Foreskin fibroblast (primary cell): ENCODE measurements around a stretch of chr12.

- RRBS = no CpG with 5 or more reads among the region's 5 CpGs
These were observed 113.4 kb upstream of the NCOR2 start for GRCh38 chr12:124680859-124681080.

- RRBS = 76% methylated on average over 3 of the region's 16 CpGs
These were observed 89.7 kb downstream of the SCARB1 start for GRCh38 chr12:124773845-124774552.

- RRBS = 100% methylated on average over 2 of the region's 16 CpGs
These were observed 44.2 kb downstream of the SCARB1 start for GRCh38 chr12:124819273-124820024.

DNA sequence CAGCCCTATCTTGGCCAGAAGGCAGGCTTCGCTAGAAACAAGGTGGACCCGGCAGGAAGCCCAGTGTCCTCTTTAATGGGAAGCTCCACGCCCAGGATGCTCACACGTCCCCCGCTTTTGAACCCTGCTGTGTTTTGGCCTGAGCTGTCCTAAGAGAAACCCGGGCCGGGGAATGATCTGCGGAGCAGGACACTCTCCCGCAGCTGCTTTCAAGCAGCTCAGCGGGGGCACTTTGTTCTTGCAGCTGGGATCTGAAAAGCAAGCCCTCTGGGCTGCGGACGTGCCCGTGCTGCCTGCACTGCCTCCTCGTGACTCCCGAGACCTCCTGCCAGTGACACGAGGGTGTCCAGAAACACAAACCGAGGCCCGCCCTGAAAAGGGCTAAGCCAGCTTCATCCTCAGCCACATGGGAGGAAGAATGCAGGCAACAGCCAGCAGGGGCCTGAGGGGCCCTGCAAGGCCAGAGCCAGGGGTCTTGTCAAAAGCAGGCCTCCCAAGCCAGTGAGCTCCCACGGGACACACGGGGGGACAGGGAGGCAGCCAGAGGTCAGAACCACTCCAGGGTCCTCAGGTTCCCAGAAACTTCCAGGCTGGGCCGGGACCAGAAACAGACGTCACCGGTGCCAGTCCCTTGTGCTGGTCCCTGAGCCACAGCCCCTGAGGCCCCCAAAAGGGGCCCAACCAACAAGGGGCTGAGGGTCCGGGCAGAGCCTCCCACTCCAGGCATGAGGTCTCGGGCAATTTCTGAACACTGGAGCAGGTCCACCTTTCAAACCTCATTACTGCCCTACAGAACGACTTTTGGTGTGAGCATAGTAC is 29.7 kb downstream of the SCARB1 start:
- RRBS = 37% methylated on average over 4 of the region's 26 CpGs

DNA sequence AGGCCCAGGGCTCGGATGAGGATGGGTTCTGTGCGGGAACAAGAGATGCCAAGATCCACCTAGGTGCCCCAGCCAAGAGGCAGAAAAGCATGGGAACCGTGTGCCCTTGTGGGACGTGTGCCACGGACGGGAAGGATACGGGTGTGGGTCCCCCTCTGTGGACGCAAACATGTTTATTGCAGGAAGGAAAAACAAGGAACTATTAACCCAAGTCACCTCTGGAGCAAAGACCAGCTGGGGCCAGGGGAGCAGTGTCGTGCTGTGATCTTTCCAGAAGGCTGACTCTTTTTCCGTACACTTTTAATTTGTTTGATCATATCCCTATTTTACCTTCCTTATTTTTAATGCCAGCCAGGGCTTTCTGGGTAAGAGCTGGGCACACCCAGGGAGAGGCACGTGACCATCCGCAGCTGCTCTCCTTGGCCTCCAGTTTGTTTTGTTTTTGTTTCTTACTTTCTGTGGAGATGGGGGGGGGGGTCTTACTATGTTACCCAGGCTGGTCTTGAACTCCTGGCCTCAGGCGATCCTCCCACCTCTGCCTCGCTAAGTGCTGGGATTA is 20.8 kb downstream of the SCARB1 start:
- RRBS = no CpG with 5 or more reads among the region's 14 CpGs

DNA sequence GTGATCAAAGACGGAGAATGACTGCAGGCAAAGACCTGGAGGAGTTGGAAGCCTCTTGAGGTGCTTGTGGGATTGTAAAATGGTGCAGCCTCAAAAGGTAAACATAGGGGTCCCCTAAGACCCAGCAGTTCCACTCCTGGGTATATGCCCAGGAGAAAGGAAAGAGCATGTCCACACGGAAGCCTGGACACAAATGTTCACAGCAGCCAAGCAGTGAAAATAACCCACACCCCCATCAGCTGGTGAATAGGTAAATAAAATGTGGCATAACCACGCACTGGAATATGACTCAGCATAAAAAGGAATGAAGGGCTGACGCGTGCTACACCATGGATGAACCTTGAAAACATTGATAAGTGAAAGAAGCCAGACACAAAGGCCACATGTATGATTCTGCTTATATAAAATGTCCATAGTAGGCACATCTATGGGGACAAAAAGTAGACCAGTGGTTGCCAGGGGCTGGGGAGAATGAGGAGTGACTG is 3.7 kb upstream of the SCARB1 start:
- RRBS = no CpG with 5 or more reads among the region's 5 CpGs

GRCh38 chr12:124912472-124912908 is 2.0 kb downstream of the UBC start:
- RRBS = no CpG with 5 or more reads among the region's 10 CpGs

DNA sequence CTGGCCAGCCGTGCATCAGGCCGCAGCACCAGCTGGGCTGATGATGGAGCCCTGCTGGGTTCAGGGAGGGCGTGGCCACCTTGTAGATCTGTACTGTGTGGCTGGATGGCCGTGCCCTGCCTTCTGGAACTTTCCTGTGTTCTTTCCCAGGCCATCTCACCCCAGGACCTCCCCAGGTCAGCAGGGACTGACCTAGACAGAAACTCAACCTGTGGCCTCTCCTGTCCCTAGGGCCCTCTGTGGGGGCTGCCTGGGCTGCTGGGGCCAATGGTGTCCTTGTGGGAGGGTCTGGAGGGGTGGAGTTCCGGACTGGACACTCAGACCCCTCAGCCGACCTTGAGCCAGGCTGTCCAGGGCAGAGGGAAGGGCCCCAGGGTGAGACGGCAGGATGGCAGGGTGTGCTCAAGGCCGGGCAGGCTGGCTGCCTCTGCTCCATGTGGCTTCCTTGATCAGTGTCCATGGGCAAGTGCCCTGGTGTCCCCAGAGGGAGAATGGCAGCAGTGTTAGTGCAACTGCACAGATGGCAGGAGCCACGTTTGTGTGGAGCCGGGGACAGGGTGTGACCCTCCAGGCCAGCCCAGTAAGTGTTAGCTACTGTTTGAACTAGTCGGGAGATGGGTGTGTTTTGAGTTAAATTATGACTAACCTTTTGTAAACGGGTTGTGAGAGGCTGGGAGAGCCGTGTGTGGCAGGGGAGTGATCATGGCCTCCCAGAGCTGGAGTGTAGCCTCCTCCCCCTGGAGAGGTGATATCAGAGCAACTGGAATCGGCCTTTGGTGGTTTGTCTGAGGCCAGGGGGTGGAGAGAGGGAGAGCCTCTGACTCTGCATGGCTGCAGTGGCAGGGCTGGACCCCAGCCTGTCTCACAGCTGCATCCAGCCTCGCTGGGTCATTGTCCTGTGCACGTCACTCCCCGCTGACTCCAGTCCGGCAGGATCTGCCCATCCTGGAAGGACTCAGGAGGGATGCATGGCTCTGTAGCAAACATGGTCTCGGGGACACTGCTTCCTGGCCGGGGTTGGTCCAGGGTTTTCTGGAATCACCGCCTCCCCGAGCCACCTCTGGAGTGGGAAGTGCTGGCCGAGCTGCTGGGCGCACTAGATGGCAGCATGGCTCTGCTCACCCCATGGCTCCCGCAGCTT is 27.7 kb downstream of the AACS start:
- RRBS = 18% methylated on average over 3 of the region's 25 CpGs

- RRBS = no CpG with 5 or more reads among the region's 10 CpGs
These were observed 59.4 kb downstream of the AACS start for GRCh38 chr12:125124606-125125150.

GRCh38 chr12:125220378-125220709 is 34.2 kb downstream of the TMEM132B start:
- RRBS = no CpG with 5 or more reads among the region's 8 CpGs

- RRBS = no CpG with 5 or more reads among the region's 6 CpGs
These were observed 1119.5 kb upstream of the TMEM132C start for GRCh38 chr12:127147384-127147960.

GRCh38 chr12:127284675-127285360 is 982.2 kb upstream of the TMEM132C start:
- RRBS = no CpG with 5 or more reads among the region's 3 CpGs

DNA sequence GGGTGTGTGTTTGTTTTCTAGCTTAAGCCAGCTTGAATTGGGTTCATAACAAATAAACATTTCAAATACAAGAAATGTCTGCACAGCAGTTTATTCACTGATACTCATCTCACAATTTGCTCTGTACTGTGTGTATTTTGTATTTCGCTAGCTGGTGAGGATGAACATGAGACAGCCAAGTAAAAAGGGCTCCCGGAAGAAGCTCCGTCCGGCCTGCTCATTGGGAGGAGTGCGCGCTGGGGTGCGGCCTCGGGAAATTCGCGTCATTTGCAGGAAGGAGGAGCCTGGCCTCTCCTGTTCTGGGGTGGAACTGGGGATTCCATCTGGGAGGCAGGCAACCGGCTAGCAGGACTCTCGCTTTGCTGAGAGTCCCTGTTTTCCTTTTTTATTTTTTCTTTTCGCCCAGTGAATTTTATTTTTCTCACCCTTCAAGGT is 368.4 kb upstream of the TMEM132C start:
- RRBS = no CpG with 5 or more reads among the region's 13 CpGs

DNA sequence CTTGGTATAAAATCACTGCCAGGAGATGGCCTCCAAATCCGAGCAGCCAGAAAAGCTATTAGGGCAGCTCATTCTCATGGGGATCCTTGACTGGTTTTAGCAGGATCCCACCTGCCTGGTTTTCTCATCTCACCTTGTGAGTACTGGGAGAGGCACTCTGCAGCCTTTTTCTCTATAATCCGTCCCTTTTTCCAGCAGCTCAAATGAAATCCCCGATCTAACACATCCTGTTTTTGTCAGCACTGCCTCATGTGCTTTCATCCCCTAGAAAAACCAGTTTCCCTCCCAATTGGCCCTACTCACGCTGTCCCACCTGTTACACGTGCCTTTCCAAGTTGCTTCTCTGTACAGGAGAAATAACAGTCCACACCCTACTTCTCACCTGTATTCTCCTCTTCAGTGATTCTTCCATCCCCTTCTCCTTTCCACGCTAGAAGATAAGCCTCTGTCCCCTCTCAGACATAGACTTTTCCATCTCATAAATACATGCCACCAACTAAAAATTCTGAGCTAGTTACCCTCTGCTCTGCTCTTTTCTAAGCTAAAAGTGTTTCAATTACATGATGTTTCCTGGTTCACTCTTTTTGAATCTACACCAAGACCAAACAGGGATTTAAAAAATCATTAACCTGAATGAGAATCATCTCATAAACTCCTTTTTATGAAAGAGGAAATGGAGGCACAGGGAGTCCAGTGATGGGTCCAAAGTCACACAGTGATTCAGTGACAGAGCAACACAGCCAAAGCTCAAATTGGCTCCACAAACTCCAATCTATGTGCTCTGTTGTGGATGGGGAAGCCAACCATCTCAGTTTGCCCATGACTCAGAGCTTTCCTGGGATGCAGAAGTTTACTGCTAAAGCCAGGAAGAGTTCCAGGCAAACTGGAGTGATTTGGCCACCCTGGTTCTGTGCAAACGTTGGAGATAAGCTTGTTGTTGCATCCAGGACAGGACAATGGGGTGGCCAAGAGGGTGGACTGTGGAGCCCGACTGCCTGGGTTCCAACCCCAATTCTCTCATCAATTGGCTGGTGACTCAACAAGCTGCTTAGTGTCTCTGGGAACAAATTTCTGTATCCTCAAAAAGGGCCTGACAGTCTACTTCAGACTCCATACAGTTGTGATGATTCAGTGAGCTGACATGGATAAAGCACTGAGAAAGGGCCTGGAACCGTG is 240.0 kb upstream of the TMEM132C start:
- RRBS = no CpG with 5 or more reads among the region's 9 CpGs

- RRBS = no CpG with 5 or more reads among the region's 15 CpGs
These were observed 29.1 kb downstream of the SLC15A4 start for GRCh38 chr12:128794485-128795317.

GRCh38 chr12:128795442-128796358 is 28.1 kb downstream of the SLC15A4 start:
- RRBS = 79% methylated on average over 2 of the region's 33 CpGs

- RRBS = no CpG with 5 or more reads among the region's 9 CpGs
These were observed 3.9 kb downstream of the GLT1D1 start for GRCh38 chr12:128857048-128857717.

DNA sequence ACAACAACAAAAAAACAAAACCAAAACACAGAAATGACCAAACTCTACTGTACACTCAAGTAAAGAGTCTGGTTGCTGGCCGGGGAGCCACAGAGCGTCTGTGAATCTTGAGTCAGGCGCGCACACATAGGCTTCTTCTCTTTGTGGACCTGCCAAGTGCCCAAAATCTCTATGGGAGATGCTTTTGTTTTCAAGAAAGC is 16.9 kb downstream of the GLT1D1 start:
- RRBS = no CpG with 5 or more reads among the region's 4 CpGs

DNA sequence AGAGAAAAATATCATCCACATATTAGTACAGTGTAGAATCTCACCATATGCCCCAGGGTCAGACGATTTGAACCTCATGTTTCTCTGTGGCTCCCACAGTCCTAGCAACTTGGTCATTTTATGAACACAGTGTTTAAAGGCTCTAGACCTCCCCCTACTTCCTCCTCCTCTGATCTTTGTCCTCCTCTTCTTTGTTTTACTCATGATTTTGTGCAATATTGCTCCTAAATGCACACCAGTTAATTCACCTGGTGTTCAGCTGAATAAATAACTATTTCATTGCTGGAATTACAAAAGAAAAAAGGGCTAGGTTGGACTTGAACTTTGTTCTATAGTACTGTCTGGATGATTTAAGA is 18.3 kb downstream of the GLT1D1 start:
- RRBS = no CpG with 5 or more reads among the region's 1 CpG

GRCh38 chr12:130691968-130692271 is 24.2 kb downstream of the RIMBP2 start:
- RRBS = no CpG with 5 or more reads among the region's 6 CpGs